Epithelial cell of alveolus of lung (primary cell): ENCODE measurements around a stretch of chr6.

- RAMPAGE, long total RNA = no peak
Measured at GRCh38 chr6:61156519-61156882, 1129.5 kb downstream of the KHDRBS2 start.

GRCh38 chr6:61869326-61869821, 416.7 kb downstream of the KHDRBS2 start:
- RAMPAGE, long total RNA = no peak
- RRBS = no CpG with 5 or more reads among the region's 7 CpGs

GRCh38 chr6:62286294-62286985, 415 bp upstream of the KHDRBS2 start:
- RAMPAGE, long total RNA = no peak
- RRBS = no CpG with 5 or more reads among the region's 22 CpGs

DNA sequence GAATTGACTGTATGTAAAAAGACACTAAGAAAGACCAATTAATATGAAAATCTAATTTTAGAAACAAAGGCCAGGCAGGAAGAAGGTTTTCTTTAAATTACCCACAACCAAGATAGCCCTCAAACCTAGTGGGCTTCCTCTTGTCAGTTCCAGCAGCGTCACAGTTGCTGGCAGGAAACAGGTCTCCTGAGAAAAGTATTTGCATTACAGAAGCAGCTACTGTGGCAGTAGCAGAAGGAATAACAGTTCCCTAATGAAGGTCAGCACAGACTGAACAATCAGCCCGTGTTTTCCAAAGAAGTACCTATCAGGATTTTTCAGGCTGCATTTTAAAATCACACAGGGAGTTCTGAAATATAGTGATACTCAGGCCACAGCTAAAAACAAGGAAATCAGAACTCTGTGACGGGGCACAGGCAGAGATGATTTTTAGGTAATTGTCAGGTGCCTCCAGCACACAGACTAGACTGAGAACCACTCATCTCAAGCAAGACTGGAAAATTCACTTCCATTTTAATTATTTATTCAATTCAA, 230.4 kb upstream of the KHDRBS2 start:
- RAMPAGE, long total RNA = no peak
- RRBS = no CpG with 5 or more reads among the region's 3 CpGs

- RAMPAGE, long total RNA = no peak
- RRBS = no CpG with 5 or more reads among the region's 7 CpGs
Measured at GRCh38 chr6:63352520-63353355, 33.0 kb upstream of the LGSN start.

DNA sequence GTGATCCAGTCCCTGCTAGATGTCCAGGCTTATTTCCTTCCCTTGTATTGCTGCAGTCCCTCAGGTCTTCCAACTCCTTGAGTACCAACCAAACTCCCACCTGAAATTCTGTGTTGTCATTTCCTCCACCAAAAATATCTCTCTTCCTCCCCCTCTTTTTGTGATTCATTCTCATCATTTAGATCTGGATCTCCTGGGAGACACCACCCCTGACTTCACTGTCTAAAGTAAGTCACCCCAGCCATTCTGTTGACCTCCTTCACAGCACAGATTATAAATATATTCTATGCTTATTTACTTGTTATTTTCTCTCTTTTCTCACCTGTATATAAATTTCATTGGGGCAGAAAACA, 9.0 kb upstream of the PTP4A1 start:
- RAMPAGE, long total RNA = no peak

GRCh38 chr6:63573381-63574328, 1.4 kb downstream of the PTP4A1 start:
- RAMPAGE, long total RNA = no peak
- RRBS = 2% methylated on average over 7 of the region's 56 CpGs

- RAMPAGE, long total RNA = no peak
- RRBS = no CpG with 5 or more reads among the region's 6 CpGs
Measured at GRCh38 chr6:63576243-63577051, 4.2 kb downstream of the PTP4A1 start.

DNA sequence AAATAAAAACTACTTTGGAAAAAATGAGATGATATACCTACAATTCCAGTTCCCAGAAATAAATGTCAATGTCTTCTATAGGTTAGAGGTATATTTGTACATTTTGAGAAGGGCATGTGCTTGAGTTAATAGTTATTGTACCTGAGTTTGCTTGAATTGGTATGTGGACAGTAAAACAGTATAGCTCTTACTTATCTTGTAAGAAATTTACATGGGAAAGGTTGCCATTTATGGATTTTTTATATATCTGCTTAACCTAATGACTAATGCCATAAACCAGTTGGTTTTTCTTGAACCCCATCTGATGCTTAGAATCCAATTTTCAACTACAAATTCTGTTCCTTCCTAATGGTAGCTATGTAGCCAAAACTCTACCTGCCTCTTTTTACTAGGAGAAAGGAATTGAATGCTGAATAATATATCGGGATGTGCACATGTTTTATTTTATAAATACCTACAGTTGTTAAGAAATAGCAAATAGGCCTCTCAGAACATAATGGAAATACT, 4.8 kb downstream of the PTP4A1 start:
- RAMPAGE, long total RNA = no peak
- RRBS = no CpG with 5 or more reads among the region's 1 CpG

- RAMPAGE, long total RNA = no peak
- RRBS = no CpG with 5 or more reads among the region's 1 CpG
Measured at GRCh38 chr6:63581268-63581563, 8.9 kb downstream of the PTP4A1 start.

DNA sequence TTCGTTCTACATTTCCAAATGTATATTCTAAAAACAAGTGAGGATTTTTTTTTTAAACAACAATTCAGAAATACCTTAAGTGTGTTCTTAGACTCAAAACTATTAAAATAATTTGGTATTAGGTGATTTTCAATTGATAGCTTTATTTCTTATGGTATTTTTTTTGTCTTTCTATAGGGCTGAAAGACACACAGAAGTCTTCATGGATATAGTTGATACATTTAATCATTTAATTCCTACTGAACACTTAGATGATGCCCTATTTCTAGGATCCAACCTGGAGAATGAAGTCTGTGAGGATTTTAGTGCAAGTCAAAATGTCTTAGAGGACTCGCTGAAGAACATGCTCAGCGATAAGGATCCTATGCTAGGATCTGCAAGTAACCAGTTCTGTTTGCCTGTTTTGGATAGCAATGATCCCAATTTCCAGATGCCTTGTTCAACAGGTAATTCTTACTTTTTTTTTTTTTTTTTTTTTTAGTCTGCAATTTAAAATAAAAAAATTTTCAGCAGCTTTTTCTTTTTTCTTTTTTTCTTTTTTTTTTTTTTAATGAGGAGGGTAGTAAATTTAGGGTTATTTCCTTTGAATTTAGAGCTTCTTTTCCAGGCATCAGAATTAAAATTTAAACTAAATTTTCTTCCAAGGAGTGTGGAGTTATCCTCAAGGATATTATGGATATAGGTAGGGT, 10.9 kb downstream of the PHF3 start:
- RAMPAGE, long total RNA = no peak
- RRBS = no CpG with 5 or more reads among the region's 3 CpGs

DNA sequence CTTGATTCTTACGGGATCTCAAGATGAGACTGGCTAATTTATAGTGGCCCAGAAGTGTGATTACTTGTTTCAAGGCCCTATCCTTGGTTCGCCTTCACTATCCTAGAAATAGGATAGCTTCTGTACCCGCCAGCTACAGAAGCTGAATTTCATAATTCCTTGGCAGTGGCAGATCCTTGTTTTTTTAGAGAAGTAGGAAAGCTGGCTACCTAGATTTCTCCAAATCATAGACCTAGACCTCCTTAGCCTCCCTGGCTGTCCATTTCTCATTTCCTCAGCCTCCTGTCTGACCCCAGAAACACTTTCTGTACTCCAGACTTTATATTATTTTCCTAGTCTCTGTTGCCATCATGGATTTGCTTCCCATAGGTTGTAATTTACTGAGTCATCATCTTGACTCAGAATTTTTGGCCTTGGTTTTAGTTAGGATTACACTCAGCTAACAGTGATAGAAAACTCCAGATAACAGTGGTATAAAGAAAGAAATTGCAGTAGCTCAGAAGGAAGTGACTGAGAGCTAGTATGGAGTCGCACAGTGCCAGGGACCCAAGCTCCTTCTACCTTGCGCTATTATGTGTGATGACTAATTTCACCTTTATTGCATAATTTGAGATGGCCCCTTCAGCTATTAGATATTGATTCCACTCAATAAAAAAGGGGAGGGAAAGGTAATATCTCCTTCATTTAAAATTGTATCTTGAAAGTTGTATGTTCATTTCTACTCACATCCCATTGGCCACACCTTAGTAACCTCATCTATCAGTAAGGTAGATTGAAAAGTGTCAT, 27.8 kb downstream of the PHF3 start:
- RAMPAGE, long total RNA = no peak
- RRBS = no CpG with 5 or more reads among the region's 5 CpGs

DNA sequence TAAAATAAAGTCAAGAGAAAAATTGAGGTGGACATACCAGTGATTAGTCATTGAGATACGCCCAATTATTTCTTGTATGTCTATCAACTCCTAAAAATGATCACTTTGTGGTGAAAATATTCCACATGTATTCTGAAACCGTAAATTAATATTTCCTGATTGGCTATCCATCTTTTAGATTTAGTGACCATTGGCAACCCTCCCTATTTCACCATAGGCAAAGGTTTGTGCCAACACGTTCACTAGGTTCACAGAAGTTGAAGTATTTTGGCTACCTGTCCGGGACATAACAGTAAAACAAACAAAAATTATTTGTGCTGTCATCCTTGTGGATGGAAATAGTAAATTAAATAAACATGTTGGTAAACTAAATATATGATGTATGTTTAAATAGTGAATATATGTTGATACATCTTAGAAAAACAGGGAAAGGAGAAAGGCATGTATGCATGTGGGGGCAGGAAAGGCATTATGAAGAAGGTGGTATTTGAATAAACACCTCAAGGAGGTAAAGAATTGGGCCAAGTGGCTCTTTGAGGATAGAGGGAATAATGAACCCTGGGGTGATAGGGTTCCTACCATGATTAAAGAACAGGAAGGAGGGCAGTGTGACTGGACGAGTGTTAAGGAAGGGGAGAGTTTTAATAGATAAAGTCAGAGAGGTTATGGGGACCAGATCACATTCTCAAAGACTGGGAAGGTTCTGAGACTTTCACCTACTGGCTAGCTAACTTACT, 97.1 kb downstream of the PHF3 start:
- RAMPAGE, long total RNA = no peak
- RRBS = no CpG with 5 or more reads among the region's 5 CpGs

GRCh38 chr6:63805448-63806129, 170.0 kb downstream of the PHF3 start:
- RAMPAGE, long total RNA = no peak
- RRBS = no CpG with 5 or more reads among the region's 6 CpGs

- RAMPAGE, long total RNA = no peak
- RRBS = no CpG with 5 or more reads among the region's 4 CpGs
Measured at GRCh38 chr6:64302006-64302308, 666.4 kb downstream of the PHF3 start.

DNA sequence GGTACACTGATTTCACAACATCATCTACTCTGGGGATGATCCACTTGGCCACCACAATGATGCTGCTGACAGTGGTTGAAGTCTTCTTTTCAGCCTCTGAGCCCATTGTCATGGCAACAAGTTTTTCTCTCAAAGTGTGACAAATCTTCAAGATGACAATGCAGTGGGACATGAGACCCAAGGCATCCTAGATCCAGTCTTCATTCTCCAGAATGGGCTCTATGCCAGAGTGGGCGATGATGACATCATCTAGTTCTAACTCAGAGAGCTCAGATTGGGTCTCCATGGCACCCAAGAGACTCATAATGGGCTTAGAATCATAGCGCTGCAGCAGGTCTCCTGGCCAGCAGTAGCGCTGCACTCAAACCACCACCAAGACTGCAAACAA, 567.9 kb upstream of the ZC3H11C start:
- RAMPAGE, long total RNA = no peak
- RRBS = no CpG with 5 or more reads among the region's 3 CpGs

DNA sequence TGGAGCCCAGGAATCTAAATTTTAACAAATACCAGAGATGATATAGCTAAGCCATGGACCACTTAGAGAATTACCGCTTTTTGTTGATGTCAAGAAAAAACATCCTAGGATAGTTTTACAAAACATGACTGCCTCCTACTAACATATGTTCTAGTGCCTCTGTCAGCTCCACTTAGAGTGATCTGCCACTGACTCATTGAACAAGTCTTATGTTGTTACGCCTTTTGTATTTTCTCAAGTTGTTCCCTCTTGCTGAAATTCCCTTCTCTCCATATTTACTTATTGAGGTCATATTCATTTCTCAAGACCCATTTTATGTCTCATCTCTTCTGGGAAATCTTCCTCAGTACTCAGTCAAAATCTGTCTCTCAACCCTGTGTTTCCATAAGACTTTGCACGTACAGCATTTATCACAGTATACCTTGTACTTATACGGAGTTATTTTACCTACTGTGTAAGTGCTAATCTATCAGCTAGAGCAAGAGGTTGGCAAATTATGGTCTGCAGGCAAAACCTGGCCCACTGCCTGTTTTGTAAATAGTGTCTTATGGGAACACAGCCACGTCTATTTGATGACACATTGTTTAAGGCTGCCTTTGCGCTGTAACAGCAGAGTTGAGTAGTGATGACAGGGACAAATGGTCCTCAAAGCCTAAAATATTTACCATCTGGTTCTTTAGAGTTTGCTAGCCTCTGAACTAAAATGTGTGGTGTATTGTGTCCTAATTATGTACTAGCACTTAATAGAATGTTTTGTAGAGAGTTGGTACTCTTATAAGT, 83.4 kb downstream of the ADGRB3 start:
- RAMPAGE, long total RNA = no peak
- RRBS = no CpG with 5 or more reads among the region's 6 CpGs

DNA sequence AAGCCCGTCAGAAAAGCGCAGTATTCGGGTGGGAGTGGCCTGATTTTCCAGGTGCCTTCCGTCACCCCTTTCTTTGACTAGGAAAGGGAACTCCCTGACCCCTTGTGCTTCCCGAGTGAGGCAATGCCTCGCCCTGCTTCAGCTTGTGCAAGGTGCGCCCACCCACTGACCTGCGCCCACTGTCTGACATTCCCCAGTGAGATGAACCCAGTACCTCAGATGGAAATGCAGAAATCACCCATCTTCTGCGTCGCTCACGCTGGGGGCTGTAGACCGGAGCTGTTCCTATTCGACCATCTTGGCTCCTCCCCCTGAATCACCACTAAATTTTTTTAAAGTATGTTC, 351.6 kb downstream of the LMBRD1 start:
- RAMPAGE, long total RNA = no peak
- RRBS = no CpG with 5 or more reads among the region's 13 CpGs

GRCh38 chr6:71286926-71287682, 1.5 kb upstream of the OGFRL1 start:
- RAMPAGE, long total RNA = no peak
- RRBS = no CpG with 5 or more reads among the region's 14 CpGs

GRCh38 chr6:71290445-71291693, 2.3 kb downstream of the OGFRL1 start:
- RAMPAGE, long total RNA = no peak
- RRBS = no CpG with 5 or more reads among the region's 4 CpGs